Right atrium auricular region (tissue), 2 donors: ENCODE measurements around a stretch of chr17.

GRCh38 chr17:56412524-56412914 lies 181.0 kb upstream of the NOG start:
- PRO-cap = no peak
- RAMPAGE, long total RNA, 2 experiments = no peak in any of the 2 experiments

DNA sequence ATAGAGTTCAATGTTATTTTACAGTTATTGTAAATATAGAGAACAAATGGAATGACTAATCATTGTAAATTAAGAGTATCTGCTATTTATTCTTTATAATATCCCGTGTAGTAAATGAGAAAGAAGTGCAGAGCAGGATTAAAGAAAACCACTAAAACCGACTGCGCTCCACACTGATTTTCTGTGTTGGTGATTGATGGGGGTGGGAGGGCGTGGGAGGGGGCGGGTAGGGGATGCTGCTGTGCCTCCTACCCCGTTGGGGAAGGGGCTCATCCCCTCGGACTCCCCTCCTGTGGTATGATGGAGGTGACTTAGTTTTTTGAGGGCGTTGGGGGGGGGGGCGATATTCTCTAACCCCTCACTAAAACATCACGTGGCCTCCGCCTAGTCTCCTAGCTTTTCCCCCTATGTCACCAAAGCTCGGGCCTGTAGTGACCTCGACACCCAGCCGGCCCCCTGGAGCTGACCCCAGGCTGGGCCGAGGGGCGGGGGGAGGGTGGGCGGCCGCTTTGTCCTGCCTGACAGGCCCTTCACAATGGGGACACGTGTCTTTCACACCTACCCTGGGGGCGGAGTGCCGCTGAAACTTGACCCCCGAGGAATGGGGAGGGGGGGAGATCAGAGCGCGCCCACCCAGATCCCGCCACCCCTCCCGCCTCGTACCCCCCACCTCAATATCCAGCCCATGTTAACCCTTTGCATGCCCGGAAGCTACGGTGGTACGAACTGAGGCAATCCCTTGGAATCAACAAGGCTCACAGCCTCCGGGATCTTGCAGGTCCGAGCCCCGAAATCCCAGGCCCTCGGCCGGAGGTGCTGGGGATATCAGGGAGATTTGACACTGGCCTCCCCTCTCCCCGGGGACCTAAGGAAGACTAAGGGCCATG lies 2.2 kb downstream of the NOG start:
- PRO-cap = no peak
- RAMPAGE, long total RNA, 2 experiments = no peak in any of the 2 experiments

DNA sequence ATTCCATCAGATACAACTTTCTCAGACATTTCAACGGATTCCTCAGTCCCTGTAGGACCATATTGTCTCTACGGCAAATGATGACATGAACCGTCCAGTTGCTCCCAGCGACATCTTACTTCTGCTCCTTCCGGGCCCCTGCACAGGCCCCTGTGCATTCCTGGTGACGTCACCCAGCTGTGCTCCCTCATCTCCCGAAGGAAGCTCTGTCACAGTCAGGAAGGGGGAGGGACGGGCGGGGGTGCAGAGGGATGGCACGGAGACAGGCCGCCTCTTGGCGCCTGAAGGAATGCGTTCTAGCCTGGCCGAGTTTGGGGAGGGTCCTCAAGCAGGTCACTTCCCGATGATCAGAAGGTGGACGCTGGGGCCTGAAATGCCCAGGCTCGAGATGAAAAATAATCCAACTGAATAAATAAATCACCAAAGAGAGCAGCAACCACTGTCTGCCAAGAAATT lies 114.1 kb downstream of the NOG start:
- PRO-cap = no peak
- RAMPAGE, long total RNA, 2 experiments = no peak in any of the 2 experiments

DNA sequence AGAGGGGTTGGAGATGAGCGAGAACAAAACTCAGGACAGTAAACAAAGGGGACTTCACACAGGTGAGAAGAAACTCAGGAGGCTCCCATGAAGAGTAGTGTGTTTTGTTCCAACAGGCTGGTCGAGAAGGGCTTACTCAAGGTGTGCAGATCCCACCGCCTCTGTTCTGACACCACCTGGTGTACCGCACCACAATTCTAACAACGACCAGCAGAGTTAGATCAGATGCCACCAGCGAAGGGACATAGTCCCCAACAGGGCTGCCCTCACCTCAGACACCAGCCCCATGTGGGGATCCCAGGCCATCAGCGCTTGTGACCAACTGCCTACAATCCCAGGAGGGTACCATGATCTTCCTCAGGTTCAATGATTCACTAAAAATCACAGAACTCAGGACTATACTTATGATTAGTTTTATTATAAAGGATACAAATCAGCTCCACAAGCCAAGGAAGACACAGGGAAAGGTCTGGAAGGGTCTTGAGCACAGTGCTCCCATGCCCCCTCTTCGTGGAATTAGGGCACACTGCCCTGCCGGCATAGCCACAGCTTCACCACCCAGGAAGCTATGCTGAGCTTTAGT lies 26.2 kb downstream of the TRIM25 start:
- PRO-cap = no peak
- RAMPAGE, long total RNA, 2 experiments = no peak in any of the 2 experiments

DNA sequence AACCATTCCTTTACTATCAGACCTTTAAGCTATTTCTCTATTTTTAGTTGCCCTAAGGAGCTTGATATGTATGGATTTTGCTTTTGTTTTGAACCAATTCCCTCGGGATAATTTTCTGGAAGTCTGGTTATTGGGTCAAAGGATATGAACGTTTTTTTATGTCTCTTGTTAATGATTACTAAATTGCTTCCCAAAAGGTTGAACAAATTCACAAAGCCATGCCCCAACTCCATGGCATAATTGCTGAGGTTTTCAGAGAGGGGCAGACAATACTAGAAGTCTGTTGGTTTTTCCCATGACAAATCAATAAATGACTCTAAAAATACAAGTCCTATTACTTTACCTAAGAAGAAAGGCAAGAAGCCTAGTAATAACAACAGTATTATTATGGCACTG lies 11.4 kb upstream of the AKAP1 start:
- PRO-cap = no peak
- RAMPAGE, long total RNA, 2 experiments = no peak in any of the 2 experiments

- PRO-cap = no peak
- RAMPAGE, long total RNA, 2 experiments = no peak in any of the 2 experiments
Measured at GRCh38 chr17:57108456-57108957, 23.5 kb downstream of the AKAP1 start.

GRCh38 chr17:57278717-57279434 lies 22.6 kb downstream of the MSI2 start:
- PRO-cap = no peak
- RAMPAGE, long total RNA, 2 experiments = no peak in any of the 2 experiments

DNA sequence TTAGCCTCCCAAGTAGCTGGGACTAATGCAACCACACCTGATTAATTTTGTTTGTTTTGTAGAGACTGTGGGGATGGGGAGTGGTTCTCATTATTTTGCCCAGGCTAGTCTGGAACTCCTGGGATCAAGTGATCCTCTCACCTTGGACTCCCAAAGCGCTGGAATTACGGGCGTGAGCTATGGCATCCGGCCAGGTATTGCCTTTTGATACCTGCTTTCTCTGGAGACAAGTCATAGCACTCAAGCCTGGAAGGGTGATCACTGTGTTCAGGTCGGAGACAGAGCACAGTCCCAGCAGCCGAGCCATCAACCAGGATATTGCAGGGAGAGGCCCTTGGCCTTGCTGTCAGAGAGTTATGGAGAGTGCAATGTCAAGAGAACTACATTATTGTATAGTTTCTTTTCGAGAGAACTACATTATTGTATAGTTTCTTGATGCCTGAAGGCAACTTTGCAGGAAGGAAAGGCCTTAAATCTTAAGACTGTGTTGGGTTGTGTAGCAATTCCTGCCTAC lies 55.5 kb downstream of the MSI2 start:
- PRO-cap = no peak
- RAMPAGE, long total RNA, 2 experiments = no peak in any of the 2 experiments

GRCh38 chr17:57539602-57539876 lies 205.6 kb downstream of the CCDC182 start:
- PRO-cap = unidirectional peak, plus-strand start at chr17:57539765
- RAMPAGE, long total RNA, 2 experiments = no peak in any of the 2 experiments

DNA sequence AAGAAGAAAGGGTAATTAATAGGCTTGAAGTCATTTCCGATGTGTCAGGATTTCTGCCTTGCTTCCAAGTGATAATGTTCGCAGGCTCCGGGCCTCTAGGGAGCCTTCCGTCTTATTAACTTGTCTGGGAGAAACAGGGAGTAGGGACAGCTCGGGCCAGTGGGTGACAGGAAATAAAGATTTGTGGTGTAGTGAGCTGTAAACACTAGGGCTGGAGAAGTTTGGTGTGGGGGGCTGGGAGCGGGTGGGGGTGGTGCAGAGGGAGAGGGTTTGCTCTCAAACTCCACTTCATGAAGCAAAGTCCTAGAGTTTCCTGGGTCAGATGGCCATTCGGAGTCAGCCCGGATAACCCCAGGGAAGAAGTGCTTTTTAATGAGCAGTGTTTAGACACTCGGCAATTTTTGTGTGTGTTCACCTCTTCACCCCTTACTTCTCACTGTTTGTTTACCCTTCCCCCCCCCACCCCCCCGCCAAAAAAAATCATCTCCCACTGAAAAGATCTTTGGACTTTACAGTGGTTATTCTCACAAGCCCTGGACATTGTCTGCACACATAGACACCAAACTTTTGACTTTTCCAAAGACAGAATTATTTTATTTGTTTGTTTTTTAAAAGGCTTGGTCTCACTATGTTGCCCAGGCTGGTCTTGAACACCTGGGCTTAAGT lies 196.5 kb downstream of the CCDC182 start:
- PRO-cap = no peak
- RAMPAGE, long total RNA, 2 experiments = no peak in any of the 2 experiments

DNA sequence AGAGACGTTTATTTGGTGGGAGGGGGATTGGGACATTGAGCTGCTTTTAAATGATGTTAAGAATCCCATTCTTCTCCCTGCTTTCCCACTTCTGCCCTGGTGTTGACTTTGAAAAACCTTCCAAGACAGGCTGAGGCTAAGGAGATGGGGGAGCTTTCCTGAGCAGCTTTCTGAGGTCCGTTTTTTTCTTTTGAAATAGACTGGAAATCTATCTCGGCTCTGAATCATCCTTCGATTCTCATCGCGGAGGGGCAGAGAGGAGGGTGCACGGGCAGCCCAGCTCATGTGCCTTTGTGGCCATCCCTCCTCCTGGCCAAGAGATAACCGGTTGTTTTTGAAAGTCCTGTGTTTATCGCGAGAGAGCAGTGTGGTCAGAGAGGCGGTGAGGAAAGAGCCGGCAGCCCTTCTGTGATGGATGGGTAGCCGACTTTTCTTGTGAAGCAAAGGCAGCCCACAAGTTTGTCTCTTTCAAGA lies 191.6 kb downstream of the CCDC182 start:
- PRO-cap = no peak
- RAMPAGE, long total RNA, 2 experiments = no peak in any of the 2 experiments

DNA sequence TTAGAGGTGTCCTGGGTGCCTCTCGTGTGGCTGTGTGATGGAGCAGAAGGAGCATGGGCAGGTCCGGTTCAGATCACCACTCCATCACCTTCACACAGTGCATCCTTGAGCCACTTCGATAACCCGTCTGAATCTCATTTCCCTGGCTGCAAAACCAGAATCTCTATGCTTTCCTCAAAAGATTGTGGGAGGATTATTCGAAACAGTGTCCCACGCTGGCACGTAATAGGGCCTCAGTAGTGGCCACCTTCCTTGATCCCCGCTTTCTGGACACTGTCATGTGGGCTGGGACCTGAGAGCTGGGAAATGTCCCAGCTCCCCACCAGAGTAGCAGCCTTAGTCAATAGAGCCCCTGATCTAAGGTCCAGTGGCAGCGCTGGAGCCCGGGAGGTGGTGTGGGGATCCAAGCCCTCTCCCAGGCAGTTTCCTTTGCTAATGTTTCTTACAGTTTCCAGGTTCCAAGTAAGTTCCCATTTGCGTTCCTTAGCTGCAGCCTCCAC lies 69.8 kb downstream of the CCDC182 start:
- PRO-cap = no peak
- RAMPAGE, long total RNA, 2 experiments = no peak in any of the 2 experiments

GRCh38 chr17:57867908-57868417 lies 18.1 kb upstream of the MRPS23 start:
- PRO-cap = no peak
- RAMPAGE, long total RNA, 2 experiments = no peak in any of the 2 experiments

- PRO-cap = no peak
- RAMPAGE, long total RNA, 2 experiments = no peak in any of the 2 experiments
Measured at GRCh38 chr17:57879490-57879859, 29.6 kb upstream of the MRPS23 start.

- PRO-cap = bidirectional peak, plus-strand start at chr17:57895952, minus-strand start at chr17:57895856
- RAMPAGE, long total RNA, 2 experiments = no peak in any of the 2 experiments
Measured at GRCh38 chr17:57895038-57896165, 45.6 kb upstream of the MRPS23 start.

DNA sequence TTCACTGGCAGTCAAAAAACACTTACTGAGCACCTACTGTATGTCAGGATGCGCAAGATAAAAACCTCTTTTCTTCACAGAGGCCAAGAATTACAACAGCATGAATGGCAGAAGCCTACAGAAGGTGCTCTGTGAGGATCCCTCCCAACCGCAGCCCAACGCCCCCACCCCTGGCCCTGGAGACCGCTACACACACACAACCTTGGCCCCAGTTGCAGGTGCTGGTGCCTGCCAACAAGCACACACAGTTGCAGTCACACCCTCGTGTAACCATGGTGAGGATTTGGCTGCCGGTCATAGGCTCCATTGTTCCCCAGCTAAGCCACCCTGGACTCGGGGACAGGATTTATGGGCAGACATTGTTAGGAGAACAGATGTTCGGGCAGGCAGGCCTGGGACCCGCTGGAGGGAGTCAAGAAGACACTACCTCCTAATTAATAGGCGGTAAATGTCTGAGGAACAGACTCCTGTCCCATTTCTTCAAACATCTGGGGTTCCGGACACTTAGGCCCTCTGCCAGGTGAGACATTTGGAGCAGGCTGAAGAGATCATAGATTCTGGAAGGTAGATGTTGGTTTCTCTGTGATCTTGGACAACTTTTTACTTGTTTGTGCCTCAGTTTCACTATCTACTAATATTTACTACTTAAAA lies 43.1 kb downstream of the CUEDC1 start:
- PRO-cap = bidirectional peak, plus-strand start at position 359 of the sequence, minus-strand start at position 336 of the sequence
- RAMPAGE, long total RNA, 2 experiments = no peak in any of the 2 experiments

DNA sequence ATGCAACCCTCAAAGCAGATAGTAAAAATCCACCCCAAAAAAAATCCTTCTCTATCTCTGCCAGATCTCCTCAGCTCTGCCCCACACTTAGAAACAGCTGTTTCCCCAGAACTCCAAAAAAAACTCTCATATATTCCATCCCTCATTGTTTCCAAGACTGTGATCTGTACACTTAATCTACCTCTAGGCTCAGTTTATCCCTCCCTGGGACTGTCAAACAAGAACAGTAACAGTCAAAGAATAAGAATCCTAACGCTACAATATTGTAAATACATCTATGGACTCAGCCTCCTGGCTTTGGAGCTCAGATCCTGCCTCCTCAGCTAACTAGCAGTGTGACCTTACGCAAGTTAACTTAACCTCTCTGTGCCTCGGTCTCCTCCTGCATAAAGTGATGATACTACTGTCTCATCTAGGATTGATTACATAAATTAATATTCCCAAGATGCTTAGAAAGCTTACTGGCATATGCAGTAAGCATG lies 11.5 kb downstream of the CUEDC1 start:
- PRO-cap = no peak
- RAMPAGE, long total RNA, 2 experiments = no peak in any of the 2 experiments

DNA sequence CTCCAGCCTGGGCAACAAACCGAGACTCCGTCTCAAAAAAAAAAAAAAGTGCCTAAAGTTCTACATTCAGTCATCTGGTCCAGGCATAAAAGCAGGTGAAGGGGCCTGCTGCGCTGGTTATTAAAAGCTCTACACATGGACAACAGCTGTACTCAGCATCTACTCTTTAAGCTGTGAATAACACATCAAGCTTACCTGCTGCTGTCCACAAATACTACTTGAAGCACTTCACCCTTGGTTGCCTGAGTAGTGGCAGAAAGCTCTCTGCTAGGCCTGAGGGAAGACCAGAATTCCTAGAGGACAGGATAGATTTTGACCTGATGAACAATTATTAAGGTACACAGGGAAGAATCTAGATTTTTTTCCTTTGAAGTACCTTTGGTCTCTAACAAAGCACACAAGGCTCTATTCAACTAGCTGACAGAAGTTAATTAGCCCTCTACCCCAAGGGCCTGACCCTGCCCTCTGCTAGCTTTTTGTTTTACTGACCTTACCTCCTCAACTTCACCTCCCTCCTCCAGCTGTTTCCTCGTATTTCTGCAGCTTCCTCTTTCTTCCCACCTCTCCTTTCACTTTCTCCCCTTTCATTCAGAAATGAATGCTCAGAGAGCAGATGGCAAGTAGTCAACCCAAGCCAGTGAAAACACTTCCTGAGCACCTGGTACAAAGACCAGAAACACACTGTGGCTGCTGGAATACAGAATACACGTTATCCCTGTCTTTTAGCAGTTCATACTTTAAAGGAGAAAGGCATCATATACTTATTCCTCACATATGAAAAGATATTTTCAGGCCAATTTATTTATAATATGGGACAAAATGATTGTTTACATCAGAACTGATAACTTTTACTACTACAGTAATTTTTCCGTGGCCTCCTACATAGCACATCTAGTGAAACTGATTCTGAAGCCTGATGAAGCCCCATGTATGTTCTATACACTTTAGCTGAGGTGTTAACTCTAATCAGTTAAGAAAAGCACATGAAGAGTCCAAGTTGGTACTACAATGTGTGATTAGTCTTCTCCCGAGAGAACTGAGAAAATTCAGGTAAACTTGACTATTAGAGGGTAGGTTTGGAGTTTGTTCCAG lies 5.6 kb upstream of the VEZF1 start:
- PRO-cap = no peak
- RAMPAGE, long total RNA, 2 experiments = no peak in any of the 2 experiments

GRCh38 chr17:57994448-57994956 lies 6.4 kb upstream of the VEZF1 start:
- PRO-cap = no peak
- RAMPAGE, long total RNA, 2 experiments = no peak in any of the 2 experiments

- PRO-cap = no peak
- RAMPAGE, long total RNA, 2 experiments = no peak in any of the 2 experiments
Measured at GRCh38 chr17:57998678-57999313, 8.2 kb downstream of the SRSF1 start.